SK-MEL-5 (cell line): ENCODE results near the genes AMOTL2, STAG1, NCK1 and FAIM.

GRCh38 chr3:134308482-134308984 is 57.9 kb upstream of the RYK start:
RAMPAGE:
- cytosol, long total RNA: no peak
- long total RNA: no peak
- nucleus, long total RNA: no peak

GRCh38 chr3:134331014-134332183 is 42.8 kb downstream of the AMOTL2 start:
RAMPAGE:
- cytosol, long total RNA: no peak
- long total RNA: no peak
- nucleus, long total RNA: no peak

DNA sequence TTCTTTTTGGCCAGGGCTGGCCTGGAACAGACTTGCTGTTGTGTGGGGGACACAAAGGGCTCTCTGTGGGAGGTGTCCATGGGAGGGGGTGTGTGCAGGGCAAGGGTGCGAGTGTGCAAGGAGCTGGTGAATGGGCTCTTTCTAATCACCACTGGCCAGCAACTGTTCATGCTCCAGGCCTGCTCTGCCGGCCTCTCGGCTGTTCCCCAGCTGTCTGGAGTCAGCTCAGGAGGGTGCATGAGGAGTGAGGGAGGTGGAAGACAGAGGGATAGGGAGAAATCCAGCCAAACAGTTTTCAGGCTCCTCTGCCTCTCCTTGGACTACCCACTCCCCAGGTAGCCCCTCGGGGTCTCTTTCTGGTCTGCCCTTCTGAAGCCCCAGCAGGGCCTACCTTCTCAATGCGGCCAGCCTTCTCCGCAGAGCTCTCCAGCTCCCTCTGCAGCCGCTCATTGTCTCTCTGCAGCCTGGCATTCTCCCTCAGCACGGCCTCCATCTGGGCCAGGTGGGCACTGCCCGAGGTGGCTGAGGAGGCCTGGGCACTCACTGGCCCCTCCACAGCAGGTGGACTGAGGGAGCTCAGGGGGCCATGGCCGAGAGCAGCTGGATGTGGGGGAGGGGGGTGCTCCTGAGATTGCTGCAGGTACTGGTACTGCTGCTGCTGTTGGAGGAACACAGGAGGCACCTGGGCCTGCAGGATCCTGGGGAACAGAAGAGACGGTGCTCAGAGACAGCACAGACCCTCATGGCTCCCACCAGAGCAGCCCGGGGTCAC is 7.0 kb downstream of the AMOTL2 start:
RAMPAGE:
- cytosol, long total RNA: no peak
- long total RNA: no peak
- nucleus, long total RNA: no peak

DNA sequence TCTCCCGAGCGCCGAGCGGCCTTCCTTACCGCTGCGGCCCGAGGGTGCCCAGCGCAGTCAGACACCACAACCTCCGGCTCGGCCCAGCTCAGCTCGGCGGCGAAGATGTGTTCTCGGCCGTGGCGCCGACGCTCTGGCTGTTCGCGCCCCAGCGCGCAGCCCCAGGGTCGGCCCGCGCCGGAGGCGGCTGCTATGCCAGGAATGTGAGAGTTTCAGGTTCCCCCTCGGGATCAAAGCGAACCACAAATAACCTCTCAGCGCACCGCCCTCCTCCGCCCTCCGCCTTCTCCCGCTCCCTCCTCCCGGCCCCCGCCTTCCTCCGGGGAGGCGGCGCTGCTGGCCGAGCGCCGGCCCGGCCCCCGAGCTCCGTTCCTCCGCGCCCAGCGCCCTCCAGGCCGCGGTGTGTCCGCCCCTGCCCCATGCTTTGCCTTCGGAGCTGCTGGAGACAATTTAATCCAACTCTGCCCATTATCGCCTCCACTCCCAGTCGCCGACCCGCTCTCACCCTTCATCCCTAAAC is at the start of gene AMOTL2:
TSS of gene AMOTL2 (minus strand) at position 135 of the 520 bp plus-strand sequence.
RAMPAGE:
- cytosol, long total RNA: no peak
- long total RNA: no peak
- nucleus, long total RNA: start-site peak on the minus strand centred at position 167 of the sequence, 65 bp wide, 26 and 14 reads in 2 replicates

DNA sequence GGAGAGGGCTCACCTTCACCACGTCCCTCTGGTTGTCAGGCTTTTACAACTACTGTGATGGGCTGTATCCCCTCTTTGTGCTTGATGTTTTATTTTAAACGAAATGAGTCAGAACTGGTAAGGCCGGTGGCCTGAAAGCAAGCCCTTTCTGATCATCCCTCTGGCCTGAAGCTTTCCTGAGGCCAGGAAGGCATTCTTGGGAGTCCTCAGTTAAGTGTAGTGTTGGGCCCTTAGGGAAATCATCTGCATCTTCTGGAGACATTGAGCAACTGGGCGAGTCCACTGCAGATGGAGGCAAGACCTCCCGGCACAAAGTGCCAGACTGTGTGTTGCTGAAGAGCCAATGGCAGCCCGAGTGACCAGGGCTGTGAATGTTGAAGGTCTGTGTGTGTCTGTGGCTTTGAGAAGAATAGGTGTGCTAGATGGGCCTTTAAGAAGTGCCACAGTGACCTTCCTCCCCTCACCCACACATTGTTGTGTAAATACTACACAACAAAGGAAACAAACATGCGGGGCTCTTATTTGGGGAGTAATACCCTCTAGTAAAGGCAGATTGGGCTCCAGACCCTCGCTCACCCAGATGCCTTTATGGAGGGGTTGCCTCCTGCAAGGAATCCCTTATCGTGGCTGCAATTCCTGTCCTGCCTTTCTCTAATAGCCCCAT is 33.1 kb upstream of the AMOTL2 start:
RAMPAGE:
- cytosol, long total RNA: no peak
- long total RNA: no peak
- nucleus, long total RNA: no peak

DNA sequence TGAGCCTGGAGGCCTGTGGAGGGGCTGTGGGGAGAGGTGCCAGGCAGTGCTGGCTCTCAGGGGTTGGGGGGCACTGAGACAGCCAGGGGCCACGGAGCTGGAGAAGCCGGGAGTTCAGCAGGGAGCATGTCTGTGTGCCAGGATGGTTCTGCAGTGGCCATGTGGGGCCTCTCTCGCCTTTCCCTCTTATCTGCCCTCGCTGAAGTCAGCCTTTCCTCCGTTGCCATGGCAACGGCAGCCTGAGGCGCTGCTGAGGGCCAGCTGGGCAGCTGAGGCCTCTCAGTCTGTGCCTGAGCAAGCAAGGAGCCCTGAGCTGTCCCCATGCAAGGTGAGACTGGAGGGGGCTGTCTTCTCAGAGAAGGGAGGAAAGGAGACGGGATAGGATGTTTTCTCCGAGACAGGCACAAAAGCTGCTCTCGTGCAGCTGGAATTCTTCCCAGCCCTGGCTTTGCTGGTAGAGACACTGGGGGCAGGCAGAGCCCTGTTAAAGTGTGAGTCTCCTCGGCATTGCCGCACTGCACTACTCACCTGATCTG is 48.7 kb downstream of the KY start:
RAMPAGE:
- cytosol, long total RNA: no peak
- long total RNA: no peak
- nucleus, long total RNA: no peak

GRCh38 chr3:134666409-134666961 is 15.7 kb upstream of the KY start:
RAMPAGE:
- cytosol, long total RNA: no peak
- long total RNA: no peak
- nucleus, long total RNA: no peak

DNA sequence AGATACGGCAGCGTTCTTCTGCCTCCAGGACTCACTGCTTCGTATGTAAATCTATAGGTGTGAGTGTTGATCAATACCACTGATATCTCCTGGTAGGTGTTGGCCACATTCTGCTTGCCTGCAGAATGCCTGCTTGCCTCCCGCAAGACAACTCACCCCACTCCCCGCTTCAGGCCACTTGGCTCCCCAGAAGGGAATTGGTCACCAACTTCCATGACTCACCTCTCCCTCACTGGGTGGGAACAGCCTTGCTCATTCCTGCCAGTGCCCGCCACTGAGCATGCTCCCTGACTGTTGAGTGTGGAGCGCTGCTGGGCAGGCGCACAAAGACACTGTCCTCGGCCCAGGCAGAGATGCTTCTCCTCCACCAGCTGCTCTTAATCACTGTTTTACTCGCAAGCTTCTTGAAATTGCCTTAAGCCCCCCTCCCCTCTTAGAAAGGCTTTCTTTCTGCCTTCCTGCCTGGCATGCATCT is 57.3 kb upstream of the PPP2R3A start:
RAMPAGE:
- cytosol, long total RNA: no peak
- long total RNA: no peak
- nucleus, long total RNA: no peak

RAMPAGE:
- cytosol, long total RNA: no peak
- long total RNA: no peak
- nucleus, long total RNA: no peak
Observed at GRCh38 chr3:136710240-136710874, 41.8 kb downstream of the STAG1 start.

RAMPAGE:
- cytosol, long total RNA: start-site peak on the minus strand at chr3:136752361-136752378, 113 and 149 reads in 2 replicates
- long total RNA: no peak
- nucleus, long total RNA: start-site peak on the minus strand at chr3:136752370-136752389, 229 and 50 reads in 2 replicates
Observed at GRCh38 chr3:136751627-136752568, at the start of gene STAG1. TSS of gene STAG1 (minus strand) at chr3:136752378.

GRCh38 chr3:136861738-136862324 is at the start of gene NCK1:
TSS of gene NCK1 (plus strand) at chr3:136862208.
RAMPAGE:
- cytosol, long total RNA: start-site peak on the minus strand at chr3:136862019-136862041, 24 and 33 reads in 2 replicates
- long total RNA: start-site peak on the minus strand at chr3:136862026-136862084, 47 and 25 reads in 2 replicates; start-site peak on the plus strand at chr3:136862242-136862269, 103 and 24 reads in 2 replicates
- nucleus, long total RNA: start-site peak on the plus strand at chr3:136862207-136862277, 226 and 76 reads in 2 replicates

DNA sequence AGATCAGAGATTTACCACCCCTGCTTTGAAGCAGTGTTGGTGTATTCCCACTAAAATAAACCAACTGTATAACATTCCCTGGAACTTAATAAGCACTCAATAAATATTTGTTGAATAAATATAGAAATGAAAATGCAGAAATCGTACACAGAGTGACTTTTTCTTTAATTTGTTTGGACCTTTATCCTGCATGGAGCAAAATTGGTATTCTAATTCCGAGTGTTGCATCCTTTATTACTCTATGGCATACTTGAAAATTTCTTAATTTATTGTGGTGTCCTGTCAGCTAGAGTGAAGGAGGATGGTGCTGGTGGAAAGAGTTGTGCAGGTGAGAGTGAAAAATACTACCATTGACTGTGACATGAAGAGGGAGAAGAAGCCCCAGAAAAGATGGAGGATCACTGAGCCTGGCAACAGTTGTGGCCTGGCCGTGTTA is 60.7 kb downstream of the ARMC8 start:
RAMPAGE:
- cytosol, long total RNA: no peak
- long total RNA: no peak
- nucleus, long total RNA: no peak

DNA sequence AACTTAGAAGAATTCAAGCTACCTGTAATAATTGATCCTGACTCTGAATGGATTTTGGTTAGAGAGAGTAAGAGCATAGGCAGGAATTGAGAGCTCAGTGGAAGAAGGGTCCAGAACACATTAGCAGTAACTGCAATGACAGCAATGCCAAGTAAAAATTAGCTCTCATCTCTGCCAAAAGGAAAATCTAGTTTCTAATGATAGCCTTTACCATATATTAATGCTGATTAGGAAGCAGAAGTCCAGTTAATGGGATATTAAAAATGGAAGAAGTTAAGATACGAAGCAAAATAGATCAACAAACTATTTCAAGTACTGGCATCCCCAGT is 61.1 kb downstream of the ARMC8 start:
RAMPAGE:
- cytosol, long total RNA: no peak
- long total RNA: no peak
- nucleus, long total RNA: no peak

GRCh38 chr3:138347936-138348485 is 368 bp upstream of the MRAS start:
RAMPAGE:
- cytosol, long total RNA: no peak
- long total RNA: no peak
- nucleus, long total RNA: no peak

RAMPAGE:
- cytosol, long total RNA: start-site peak on the plus strand at chr3:138608582-138608859, 625 and 268 reads in 2 replicates; start-site peak on the plus strand at chr3:138609057-138609087, 94 and 22 reads in 2 replicates
- long total RNA: start-site peak on the plus strand at chr3:138608639-138608877, 320 and 123 reads in 2 replicates; start-site peak on the plus strand at chr3:138609046-138609119, 116 and 23 reads in 2 replicates
- nucleus, long total RNA: start-site peak on the plus strand at chr3:138608603-138608877, 125 and 22 reads in 2 replicates
Observed at GRCh38 chr3:138608414-138609147, at the start of gene FAIM. TSS of gene FAIM (plus strand) at chr3:138608771.

RAMPAGE:
- cytosol, long total RNA: no peak
- long total RNA: no peak
- nucleus, long total RNA: no peak
Observed at GRCh38 chr3:138651329-138652106, 42.9 kb downstream of the FAIM start.

GRCh38 chr3:138657310-138657877 is 48.8 kb downstream of the FAIM start:
RAMPAGE:
- cytosol, long total RNA: no peak
- long total RNA: no peak
- nucleus, long total RNA: no peak

DNA sequence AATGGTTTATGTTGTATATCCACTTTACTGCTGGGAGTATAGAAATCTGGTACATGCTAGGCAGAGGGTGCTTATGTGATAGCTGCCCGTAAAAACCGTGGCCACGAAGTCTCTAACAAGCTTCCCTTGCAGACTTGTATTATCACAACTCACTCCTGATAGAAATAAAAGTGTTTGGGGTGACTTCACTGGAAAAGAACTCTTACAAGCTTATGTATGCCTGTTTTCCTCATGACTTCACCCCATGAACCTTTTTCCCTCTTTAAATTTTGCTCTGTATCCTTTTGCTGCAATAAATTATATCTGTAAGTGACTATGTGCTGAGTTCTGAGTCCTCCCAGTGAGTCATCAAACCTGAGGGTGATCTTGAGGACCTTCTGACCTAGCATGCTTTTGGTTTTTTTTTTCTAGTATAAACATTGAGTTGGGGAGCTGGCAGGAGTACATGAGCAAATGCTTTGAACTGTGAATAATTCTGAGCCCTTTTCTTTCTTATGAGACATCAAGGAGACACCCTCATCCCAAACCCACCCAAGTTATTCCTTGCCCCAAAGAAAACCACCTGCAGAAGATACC is 85.7 kb downstream of the FAIM start:
RAMPAGE:
- cytosol, long total RNA: no peak
- long total RNA: no peak
- nucleus, long total RNA: no peak

GRCh38 chr3:138898288-138898527 is 48.7 kb downstream of the FOXL2 start:
RAMPAGE:
- cytosol, long total RNA: no peak
- long total RNA: no peak
- nucleus, long total RNA: no peak

GRCh38 chr3:138916842-138917211 is 30.1 kb downstream of the FOXL2 start:
RAMPAGE:
- cytosol, long total RNA: no peak
- long total RNA: no peak
- nucleus, long total RNA: no peak